Measurements from ENCODE around the genes CASTOR1, GAL3ST1 and INPP5J.

- PRO-cap, 2 experiments, result peak in 2 of 2 experiments; most common plus-strand start chr22:30259042 (in 2)
Measured at GRCh38 chr22:30258673-30259140, 7.9 kb downstream of the OSM start.

DNA sequence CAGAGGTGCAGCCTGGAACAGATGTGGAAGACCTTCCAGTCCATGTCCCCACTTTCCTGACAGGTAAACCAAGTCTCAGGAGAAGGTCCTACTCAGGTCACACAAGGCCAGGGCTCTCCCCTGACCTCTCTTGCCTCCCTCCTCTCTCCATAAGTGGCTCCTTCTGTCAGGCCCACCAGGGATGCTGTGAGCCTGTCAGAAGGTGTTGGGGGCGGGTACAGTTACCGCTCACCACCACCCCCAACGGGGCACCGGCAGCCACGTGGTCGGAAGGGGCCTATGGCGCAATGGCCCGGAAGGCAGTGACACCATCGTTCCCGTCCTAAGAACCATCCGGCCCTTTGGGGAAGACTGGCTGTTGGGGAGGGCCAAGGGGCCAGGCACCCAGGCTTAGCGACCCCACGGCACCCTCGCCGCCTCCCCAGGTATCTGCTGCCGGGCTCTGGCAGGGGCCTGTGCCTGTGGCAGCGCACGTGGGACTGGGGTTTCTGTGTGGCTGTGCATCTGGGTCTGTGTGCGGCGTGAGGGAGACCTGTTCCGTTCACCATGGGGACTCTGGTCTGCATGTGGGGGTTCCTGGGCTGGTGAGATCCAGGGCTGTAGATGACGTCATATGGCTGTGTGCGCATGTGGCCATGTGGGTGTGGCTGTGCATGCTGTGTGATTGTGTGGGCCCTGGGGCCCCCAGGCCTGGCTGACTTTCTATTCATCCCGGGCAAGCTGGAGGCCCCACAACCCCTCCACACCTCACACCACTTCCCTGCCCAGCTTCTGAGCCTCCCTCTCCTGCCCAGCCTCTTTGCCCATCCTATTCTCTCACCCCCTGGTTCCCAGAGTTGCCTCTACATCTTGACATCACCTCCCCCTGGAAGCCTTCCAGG lies 734 bp downstream of the OSM start:
- PRO-cap, 2 experiments, result peak in 2 of 2 experiments; most common plus-strand start position 705 of the sequence (in 2); most common minus-strand start position 188 of the sequence (in 2)

DNA sequence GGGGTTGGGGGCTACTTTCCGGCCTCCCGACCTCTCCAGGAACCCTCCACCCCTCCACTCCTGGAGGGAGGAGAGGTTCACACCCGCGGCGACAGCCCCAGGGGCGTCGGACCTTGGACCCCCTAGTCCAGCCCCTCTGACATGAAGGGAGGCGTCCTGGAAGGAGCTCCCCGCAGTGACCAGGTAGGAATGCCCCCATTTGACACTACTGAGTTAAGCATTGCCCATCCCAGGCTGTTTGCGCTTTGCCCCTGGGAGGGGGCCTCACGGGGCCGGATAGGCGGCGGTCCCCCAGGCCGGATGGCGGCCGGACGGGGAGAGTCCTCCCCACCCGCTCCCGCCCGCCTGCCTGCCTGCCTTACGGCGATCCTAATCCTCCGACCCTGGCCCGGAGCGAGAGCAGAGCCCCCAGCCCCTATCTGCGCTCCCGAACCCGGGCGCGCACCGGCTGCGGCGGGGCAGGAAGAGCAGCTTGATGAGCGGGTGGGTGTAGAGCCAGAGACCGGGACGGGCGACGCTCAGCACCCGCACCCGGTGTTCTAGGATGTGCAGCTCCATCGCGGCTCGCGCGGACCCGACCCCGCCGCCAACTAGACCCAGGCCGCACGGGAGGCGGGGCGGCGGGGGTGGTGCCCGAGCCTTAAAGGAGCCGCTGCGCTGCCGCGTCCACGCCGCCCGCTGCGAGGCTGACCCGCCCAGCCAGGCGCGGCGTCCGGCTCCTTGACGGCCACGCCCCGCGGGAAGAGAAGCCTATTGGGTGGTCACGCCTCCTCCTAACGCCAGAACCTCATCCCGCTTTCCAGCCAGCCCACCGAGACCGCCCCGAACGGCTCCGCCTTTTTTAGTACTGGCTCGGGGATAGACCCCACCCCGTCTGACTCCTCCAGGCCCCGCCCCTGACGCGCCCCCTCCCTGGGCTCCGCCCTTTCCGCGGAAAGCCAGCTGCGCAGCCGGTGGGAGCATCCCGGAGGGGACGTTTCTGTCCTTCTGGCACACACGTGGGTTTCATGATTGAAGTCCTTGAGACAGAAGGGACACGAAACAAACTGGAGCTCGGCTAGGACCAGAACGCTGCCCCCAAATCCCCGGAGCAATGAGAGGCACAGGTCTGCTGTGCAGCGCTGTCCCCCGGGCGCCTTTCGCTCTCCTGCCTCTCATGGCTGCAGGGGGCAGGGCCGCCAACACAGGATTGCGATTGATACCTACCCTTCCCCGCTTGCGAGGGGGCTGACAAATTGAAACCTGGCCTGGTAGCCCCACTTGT lies at the start of gene CASTOR1:
Gene CASTOR1, minus strand, starts transcription at position 566 of the 1,264 bp plus-strand sequence.
- PRO-cap, 2 experiments, result peak in 2 of 2 experiments; most common plus-strand start position 913 of the sequence (in 1); most common minus-strand start position 566 of the sequence (in 2)

GRCh38 chr22:30307104-30307320 lies 17.7 kb upstream of the CASTOR1 start:
- PRO-cap, 2 experiments, result peak in 1 of 2 experiments; most common minus-strand start chr22:30307198 (in 1)

GRCh38 chr22:30325643-30326115 lies 1.1 kb downstream of the TBC1D10A start:
- PRO-cap, 2 experiments, result no peak in any of the 2 experiments

GRCh38 chr22:30352303-30352790 lies 4.3 kb downstream of the SF3A1 start:
- PRO-cap, 2 experiments, result no peak in any of the 2 experiments

DNA sequence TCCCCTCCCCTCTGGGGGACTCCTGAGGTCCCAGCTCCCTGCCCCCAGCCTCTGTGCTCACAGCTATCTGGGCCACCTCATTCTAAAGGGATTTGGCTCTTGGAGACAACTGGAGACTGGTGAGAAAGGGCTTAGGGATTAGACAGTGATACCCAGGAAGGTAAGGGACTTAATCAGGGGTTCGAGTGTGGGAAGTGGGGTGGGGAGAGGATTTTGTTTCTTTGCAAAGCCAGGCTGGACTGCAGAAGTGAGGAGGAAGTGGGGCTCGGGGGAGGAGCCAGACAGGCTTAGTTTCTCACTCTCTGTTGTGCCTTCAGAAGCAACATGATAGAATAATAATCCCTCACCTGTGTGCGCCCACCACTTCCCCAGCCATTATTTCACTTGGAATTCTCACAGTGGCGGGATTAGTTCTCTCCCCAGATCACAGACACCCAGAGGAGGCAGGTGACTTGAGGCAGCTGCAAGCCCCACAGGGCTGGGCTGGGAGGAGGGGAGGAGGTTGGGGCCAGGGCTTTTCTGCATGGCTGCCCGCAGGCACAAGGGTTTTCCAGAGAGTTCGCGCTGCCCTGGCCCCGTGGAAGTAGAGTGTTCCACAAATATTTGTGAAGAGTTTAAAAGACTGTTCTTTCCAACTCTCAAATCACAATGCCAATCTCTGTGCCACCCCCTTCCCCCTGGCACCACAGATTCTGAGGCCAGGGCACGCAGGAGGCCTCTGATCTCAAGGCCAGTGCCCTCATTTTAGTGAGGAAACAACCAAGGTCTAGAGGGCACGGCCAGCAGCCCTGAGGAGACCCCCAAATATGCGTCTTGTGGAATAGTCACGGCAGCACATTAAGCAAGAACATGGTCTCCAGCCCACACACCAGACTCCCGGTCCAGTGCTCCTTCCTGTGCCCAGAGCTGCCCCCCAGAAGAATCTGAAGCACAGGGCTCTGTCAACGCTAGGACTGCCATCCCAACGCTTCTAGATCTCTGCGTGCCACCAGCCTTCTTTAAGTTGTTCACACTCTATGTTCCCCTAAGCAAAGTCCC lies 3.9 kb upstream of the SEC14L2 start:
- PRO-cap, 2 experiments, result no peak in any of the 2 experiments

DNA sequence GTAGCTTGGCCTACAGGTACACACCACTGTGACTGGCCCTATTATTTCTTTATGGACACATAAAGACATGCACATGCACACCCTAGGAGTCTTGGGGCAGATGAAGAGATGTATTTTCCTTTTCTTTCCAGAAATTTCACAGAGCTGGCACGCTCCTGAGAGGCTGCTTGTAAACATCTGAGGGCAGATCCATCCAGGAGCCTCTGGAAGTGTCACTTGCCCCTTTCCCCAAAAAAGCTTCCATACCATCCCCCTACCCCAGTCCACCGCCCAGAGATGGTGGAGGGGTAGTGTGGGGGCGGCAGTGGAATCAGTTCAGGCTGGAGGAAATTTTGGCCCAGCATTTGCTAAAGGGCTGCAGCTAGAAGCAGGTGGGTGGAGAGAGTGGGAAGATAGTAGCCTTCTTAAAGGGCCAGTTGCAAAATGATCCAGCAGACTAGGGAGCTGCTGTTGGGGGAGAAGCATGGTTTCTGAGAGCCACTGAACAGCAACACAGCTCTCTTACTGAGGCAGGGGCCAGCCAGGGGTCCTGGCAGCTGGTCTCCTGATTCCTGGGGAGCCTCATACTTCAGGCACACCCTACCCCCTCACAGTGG lies 5.1 kb downstream of the SEC14L2 start:
- PRO-cap, 2 experiments, result no peak in any of the 2 experiments

GRCh38 chr22:30573879-30575064 lies at the start of gene GAL3ST1:
TSS of gene GAL3ST1 (minus strand) at chr22:30574665.
- PRO-cap, 2 experiments, result no peak in any of the 2 experiments

DNA sequence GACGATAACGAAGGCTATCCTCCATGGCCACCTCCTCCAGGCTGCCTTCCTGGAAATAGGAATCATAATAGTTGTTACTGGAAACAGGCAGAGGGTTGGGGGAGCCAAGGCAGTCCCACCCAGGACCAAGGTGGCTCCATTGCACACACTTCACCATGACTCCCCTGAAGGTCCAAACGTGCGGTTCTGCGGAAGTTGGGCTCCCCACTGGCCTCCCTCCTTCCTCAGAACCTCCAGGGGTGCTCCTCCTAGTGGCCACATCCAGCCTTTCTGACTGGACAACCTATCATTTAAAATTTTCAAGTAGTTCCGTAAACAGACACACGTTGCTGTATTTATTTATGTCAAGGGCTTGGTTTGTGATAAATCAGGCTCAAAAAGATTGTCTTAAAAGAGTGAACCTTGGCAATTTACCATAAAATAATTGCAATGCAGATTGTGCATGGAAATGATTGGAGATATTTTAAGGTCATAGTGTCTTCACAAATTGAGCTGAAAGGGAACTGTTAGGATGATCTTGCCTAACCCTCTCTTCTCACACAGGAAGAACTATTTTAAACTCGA lies 1.4 kb upstream of the TCN2 start:
- PRO-cap, 2 experiments, result no peak in any of the 2 experiments

- PRO-cap, 2 experiments, result no peak in any of the 2 experiments
Measured at GRCh38 chr22:30649342-30649830, 13.8 kb downstream of the SLC35E4 start.

GRCh38 chr22:30927180-30927916 lies 41.2 kb downstream of the MORC2 start:
- PRO-cap, 2 experiments, result no peak in any of the 2 experiments

DNA sequence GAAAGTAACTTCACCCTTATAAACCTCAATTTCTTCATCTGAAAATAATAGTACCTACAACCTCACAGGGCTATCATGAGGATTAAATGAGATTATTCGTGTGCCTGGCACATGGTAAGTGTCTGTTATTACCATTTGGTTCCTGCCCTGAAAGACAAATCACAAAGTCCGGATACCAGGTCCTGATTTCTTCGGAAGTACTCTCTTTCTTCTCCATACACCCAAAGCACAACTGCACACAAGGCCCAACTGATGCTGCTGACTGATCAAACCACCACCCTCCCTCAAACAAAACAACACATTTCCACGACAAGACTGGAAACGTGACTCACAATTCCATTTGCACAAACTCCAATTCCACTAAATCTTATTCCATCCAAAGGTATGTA lies 19.9 kb downstream of the MORC2 start:
- PRO-cap, 2 experiments, result no peak in any of the 2 experiments

GRCh38 chr22:31075766-31076514 lies 5.2 kb upstream of the SMTN start:
- PRO-cap, 2 experiments, result no peak in any of the 2 experiments

DNA sequence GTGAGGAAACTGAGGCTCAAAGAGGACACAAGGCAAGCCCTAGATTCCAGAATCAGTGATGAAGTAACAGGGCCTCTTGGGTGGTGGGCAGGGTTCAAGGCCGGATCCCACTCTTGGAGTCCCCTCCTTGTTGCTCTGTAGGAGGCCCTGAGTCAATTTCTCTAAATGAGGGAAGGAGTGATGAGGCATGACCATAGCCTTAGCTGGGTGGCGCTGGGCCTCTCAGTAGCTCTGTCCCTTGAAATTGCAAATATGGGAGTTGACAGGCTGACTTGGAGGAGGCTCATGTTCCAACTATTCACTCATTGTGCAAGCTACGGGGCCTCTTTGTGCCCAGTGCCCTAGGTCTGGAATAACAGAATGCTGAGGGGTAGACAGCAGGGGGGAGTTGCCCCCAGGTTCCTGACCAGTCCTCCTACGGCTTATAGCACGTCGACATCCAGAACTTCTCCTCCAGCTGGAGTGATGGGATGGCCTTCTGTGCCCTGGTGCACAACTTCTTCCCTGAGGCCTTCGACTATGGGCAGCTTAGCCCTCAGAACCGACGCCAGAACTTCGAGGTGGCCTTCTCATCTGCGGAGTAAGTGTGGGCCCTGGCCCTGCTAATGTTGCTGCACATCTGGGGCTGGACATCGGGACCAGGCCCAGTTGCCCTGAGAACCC lies 7.9 kb downstream of the SELENOM start:
- PRO-cap, 2 experiments, result no peak in any of the 2 experiments

- PRO-cap, 2 experiments, result no peak in any of the 2 experiments
Measured at GRCh38 chr22:31105373-31106255, 1.8 kb downstream of the SELENOM start.

DNA sequence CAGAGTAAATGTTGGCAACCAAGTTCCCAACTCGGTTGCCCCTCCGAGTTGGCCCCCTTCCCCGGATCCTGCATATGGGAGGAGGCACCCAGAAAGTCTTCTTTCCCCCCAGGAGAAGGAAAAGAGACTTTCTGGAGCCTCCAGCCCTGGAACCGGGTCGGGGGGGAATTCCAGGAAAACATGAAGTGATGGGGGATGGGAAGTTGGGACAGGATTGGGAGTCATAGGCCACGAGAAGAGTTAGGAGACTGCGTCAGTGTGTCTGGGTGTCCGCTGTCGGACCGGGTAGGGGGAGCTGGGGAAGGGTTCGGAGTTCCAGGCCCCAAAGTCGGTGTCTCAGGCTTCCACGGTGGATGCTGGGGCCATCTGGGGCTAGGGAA lies 522 bp downstream of the SELENOM start:
- PRO-cap, 2 experiments, result no peak in any of the 2 experiments

GRCh38 chr22:31118970-31119659 lies 3.7 kb upstream of the INPP5J start:
- PRO-cap, 2 experiments, result no peak in any of the 2 experiments

DNA sequence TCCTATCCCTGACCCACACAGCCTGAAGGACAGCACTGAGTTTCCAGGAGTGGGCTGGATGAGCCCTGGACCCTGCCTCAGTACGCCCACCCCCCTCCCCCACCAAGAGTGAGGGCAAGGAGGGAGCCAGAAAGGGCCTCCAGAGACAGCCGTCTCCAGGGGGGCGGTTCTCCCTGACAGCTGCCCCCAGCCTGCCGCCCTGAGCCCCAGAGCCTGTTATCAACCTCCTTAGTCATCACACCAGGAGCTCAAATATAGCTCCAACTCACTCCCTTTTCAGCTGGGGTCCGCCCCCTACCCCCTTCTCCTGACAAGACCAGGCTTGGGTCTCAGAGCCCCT lies 2.6 kb upstream of the INPP5J start:
- PRO-cap, 2 experiments, result no peak in any of the 2 experiments

DNA sequence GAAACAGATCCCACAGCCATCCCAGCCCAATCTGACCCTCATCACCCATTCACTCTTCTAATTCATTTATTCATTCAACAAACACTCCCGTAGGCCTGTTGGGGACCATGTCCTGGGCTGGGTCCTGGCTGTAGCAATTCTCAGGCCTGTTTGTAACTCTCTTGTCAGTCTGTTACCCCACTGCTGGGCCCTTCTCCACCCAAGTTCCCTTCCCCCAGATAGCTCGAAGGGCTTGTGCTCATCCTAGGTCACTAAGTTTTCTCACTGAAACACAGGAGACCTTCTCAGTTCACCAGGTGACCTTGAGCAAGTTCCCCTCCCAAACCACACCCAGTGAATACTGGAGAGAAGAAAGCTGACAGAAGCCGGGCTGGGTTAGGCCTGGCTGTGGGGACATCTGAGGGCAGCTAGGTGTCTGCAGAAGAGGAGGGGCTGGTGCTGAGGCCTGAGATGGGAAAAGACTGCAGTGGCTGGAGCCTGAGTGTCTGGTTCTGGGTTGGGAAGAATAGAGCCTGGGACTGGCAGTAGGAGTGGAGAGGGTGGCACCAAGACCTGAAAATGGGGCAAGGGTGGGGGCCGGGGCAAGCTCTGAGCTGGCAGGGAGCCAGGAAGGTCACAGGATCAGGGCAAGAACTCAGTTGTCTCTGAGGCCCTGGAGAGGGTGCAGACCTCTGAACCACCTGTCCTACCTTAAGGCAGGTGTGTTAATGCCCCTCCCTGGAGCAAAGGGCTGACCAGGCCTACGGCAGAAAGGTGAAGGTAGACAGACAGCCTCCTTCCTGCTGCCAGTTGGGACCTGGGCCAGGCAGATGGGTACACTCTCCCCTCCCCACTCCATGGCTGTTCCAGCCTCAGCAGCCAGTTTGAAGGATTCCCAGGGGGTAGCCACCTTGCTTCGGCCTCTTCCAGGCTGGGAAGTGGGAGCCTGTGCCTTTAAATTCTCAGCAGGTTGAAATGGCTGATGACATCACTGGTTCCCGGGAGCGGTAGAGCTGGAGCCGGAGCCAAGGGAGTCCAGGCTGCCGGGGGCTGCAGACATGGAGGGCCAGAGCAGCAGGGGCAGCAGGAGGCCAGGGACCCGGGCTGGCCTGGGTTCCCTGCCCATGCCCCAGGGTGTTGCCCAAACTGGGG lies at the start of gene INPP5J:
Gene INPP5J, plus strand, starts transcription at position 989 of the 1,131 bp plus-strand sequence.
- PRO-cap, 2 experiments, result no peak in any of the 2 experiments